ENCODE results near the gene SETD2.

DNA sequence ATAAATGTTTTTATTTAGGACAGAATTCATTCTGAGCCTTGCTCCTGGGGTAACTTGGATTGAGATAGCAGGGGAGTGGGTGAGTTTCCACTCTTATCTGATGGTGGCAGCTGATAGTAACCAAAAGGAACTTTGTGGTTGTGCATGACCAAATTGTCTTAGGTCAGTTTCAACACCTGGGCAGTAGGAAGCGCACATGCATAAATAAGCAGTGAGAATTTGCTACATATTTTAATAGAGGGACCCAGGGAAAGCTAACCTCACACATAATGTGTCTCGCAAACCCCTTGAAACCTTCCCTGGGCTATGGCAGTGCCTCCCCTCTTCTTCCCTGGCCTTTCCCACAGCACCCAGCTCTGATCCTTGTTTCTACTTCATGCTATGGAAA is 65.4 kb upstream of the XCR1 start:
- PRO-cap: no peak

DNA sequence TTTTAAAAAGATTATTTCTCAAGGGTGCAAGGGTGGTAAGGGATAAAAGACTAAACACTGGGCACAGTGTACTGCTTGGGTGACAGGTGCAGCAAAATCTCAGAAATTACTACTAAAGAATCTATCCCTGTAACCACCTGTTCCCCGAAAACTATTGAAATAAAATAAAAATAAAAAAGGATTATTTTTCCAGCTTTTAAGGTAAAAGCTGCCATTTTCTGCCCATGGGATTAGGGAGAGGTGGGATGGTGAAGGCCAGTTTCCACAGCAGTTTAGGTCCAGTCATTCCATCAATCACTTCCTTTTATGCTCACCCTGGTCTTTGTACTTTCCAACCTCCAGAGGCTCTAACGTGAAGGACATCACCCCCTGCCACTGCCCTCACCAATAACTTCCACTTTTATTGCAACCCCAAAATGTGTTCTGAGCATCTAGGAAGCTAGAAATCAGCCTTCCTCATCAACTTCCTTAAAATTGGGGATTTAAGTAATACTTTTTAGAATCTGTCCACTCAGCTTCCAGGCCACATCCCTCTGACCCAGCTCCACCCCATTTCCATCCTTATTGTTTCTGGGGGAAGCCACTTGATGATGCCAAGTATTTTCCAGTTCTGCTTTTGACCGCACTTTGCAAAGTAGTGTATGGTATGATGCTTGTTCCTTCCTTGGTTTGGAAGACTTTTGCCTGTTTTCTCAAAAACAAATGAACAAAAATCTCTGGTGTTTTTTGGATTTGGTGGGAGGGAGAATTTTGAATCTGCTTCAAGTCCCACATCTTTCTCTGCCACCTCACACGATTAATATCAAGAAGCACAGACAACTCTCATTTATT is 73.5 kb upstream of the XCR1 start:
- PRO-cap: no peak

DNA sequence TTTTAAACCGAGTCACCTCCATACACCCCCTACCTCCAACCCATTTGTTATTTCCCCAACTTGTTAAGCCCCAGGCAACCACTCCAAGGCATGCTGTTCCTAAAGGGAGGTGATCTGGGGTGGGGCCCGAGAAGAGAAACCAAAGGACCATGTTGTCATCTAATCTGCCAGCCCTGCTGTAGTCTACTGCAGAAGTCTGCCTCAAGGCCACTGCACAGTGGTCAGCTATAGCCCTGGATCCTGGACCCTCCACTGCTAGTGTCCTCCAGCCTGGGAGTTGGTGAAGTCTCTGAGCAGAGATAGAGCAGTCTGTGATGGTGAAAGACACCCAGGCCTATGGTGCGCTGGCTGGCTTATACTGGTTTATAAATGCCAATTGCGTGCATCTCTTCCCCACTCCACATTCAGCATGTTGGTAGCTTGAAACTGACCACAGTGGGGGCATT is 1.5 kb downstream of the CCR1 start:
- PRO-cap: no peak

DNA sequence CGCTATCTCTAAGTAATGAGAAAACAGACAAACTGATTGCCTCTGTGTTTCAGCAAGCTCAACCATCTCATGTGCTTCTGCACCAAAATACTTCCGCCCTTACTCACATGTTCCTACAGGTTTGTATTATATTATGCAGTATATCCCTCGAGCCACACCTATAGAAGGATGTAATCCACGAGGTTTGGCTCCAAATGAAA is 22.5 kb downstream of the CCRL2 start:
- PRO-cap: no peak

DNA sequence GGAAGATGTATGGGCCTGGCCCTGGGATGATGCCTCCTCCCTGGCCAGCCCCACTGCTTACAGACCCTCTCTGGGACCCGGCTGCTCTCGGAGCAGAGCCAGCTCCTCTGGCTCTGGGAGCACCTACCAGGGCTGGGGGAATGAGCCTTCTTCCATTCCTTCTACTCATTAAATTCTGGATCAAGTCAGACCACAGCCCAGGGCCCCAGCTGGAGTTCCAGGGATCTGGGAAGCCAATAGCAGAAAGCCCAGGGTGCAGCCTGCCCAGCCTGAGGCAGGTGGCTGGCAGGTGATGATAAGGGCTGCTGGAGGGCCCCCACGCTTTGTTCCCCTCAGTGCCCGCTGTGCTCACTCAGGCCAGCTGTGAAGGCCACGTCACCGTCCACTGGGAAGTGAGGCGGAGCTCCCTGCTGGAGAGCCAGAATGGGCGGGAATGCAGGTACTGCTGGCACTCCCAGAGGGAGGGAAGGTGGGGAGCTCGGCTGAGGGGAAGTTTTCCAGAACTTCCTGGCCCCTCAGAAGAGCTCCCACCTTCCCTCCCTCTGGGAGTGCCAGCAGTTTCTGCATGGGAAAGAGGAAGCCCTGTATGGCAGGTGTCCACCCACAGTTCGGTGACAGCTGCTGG is 12.8 kb upstream of the RTP3 start:
- PRO-cap: bidirectional peak, plus-strand start at position 451 of the sequence, minus-strand start at position 345 of the sequence

DNA sequence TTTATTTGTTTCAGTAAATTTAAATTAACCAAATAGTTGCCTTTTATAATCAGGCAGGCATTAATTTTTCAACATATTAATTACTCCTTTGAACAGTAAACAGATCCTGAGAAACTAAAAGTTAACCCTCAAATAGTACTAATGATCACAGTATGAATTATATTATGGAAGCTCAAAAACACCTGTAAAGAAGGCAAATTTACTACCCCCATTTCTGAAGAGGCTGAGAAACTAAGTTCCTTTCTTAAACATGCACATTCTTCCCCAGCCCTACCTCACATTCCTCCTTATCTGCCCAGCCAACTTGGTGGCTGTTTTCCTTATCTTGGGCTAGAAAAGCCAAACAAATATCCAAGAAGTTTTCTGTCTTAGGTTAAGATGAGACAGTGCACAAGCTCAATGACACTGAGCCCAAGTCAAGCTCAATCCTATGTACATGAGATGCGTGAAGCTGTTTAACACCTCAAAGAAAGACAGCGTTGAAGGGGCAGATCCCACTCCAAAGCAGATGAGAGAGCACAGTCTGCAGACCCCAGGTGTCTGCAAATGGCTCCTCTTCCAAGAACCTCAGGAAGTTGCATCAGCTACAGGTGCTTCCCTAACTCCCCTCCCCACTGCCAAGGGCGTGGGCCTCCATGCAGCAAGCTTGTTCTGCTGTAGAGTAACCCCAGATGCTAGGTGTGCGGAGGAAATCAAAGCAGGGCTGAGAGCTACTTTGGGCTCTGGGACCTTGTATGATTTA is 16.7 kb downstream of the LRRC2 start:
- PRO-cap: no peak

- PRO-cap: unidirectional peak, plus-strand start at chr3:46558620
These were observed 7.7 kb downstream of the LRRC2 start for GRCh38 chr3:46558101-46559137.

DNA sequence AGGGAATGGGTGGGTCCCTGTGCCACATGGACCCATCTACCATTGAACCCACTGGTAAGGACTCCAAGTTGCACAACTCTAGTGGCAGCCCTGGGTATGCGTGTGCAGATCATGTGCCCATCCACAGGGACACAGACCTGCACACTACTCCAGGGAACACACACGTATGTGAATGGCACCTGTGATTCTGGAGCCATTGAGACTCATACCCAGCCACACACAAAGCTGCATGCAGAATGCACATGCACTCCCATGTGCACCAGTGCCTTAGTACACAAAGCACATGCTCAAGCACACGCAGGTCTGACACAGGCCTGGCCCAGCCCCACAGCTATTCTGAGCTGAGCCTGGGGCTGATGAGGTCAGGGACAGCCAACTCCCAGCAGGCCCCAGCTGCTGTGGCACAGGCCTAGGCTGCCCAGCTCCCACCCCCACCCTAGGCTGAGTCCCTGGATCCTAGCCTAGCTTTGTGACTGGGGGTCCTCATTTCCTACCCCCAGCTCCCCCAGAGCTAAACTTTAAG is 2.7 kb upstream of the ALS2CL start:
- PRO-cap: no peak

DNA sequence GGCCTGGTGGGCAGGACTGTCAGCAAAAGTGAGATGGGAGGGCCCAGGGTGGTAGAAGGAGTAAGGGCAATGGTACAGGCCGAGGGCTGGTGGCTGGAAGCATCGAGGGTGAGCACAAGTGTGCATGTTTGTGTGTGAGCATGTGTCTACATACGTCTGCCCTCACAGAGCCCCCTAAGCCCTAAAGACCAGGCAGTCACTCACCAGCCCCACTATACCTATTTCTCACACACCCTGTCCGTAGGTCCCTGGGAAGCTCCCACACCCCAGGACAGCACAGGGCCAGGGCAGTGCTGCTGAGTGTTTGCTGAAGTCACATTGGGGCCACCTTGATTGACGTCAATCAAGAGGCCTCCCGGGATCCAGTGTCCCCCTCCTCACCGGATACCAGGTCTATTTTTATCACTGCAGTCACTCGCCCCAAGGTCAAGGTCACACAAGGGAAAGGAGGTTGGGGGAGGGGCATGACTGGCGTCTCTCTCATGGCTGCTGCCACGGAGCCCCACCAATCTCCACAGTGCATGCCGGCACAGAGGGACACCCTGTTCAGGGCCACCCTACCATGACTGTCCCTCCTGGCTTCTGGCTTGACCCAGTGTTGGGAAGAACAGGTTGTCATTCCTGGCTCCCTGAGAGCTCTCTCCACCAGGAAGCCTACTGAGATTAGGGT is 1.7 kb downstream of the MYL3 start:
- PRO-cap: no peak

- PRO-cap: no peak
These were observed 990 bp upstream of the MYL3 start for GRCh38 chr3:46864273-46864594.

DNA sequence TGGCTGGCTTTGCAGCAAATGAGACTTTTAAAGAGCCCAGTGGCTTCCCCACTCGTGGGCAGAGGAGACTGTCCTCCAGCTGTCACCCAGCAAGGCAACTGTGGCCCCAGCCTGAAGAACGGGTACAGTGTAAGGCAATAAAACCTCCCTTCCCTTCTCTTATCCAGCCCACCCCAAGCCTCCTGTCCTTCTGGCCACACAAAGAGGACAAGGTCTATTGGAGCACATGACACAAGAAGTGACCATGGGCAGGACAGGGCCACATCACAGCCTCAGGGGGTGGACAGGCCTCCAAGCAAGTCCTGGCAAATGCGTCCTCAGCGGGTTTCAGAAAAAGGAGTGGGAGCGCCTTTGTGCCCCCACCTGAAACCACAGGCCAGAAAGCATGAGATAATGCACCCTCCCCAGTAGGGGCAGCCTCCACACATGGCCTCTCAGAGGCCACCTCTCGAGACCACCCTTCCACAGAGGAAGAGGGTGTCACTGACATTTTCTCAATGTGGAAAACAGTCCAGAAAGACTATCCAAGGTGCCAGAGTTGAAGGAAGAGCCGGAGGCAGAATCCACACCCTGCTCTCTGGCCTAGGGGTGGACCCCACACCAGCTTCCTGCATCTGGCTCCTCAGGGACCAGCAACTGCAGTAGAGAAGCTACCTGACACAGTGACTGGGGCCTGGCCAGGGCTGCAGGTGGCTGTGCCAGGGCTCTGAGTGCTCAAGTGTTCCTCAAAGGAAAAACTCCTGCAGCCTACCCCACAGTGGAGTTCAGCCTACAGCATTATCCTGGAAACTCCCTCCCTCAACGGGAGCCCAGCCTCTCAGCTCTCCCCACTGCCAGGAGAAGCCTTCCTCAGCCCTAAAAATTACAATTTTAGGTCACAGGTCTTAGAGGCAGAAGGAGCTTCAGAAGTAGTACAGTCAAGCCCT is 43.9 kb downstream of the CCDC12 start:
- PRO-cap: no peak

- PRO-cap: no peak
These were observed 34.4 kb downstream of the CCDC12 start for GRCh38 chr3:46941871-46942800.

- PRO-cap: no peak
These were observed 29.2 kb downstream of the CCDC12 start for GRCh38 chr3:46947226-46947843.

- PRO-cap: no peak
These were observed 8.0 kb downstream of the CCDC12 start for GRCh38 chr3:46968333-46969184.

- PRO-cap: no peak
These were observed 9.7 kb downstream of the NBEAL2 start for GRCh38 chr3:46988705-46989940.

- PRO-cap: no peak
These were observed 23.4 kb downstream of the NBEAL2 start for GRCh38 chr3:47002869-47003284.

DNA sequence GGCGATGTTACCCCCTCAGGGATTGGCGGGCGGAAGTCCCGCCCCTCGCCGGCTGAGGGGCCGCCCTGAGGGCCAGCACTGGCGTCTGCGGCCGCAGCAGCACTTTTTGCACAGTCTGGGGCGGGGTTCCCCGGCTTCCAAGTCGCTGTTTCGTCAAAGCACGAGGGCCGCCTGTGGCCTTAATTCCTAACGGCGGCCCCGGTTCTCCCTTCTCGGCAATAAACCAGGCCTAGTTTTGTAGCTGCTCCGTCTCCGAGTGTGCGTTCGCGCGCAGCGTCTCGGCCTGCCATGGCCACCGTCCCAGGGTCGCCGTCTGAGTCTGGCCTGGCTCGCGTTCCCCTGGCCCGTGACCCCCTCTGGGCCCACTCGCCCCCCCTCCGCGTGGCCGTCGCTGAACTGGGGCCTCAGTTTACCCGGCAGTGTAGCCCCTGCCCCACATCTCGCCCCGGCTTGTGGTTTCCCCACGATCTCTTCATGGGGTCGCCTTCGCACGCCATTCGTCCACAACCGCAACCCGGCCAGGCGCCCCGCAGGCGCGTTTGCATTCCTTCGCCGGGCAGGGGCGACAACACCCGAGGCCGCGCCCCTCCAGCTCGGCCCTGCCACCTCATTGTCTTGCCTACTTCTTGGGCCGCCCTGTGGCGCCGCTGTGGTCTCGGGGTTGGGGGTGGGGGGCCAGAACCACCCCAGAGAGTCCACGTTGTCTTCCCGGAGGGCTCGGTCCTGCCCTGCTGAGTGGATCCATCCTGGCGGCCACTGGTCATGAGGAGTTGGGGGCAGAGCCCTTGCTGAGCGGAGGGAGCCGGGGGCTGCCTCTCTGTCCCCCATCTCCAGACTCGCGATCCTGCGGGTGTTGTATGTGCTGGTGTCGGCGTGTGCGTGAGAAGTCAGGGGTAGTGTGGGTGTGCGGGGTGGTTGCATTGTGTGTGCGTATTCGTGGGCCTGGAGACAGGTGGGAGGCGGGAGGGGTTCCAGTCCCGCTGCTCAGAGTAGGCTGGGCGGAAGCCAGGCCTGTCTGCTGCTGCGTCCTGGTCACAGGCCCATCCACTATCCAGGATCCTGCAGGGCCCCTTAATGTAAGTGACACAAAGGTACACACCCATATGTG is 30.4 kb downstream of the NBEAL2 start:
- PRO-cap: bidirectional peak, plus-strand start at position 102 of the sequence, minus-strand start outside the sequence; bidirectional peak, plus-strand start at position 261 of the sequence, minus-strand start at position 321 of the sequence; bidirectional peak, plus-strand start at position 610 of the sequence, minus-strand start at position 541 of the sequence

DNA sequence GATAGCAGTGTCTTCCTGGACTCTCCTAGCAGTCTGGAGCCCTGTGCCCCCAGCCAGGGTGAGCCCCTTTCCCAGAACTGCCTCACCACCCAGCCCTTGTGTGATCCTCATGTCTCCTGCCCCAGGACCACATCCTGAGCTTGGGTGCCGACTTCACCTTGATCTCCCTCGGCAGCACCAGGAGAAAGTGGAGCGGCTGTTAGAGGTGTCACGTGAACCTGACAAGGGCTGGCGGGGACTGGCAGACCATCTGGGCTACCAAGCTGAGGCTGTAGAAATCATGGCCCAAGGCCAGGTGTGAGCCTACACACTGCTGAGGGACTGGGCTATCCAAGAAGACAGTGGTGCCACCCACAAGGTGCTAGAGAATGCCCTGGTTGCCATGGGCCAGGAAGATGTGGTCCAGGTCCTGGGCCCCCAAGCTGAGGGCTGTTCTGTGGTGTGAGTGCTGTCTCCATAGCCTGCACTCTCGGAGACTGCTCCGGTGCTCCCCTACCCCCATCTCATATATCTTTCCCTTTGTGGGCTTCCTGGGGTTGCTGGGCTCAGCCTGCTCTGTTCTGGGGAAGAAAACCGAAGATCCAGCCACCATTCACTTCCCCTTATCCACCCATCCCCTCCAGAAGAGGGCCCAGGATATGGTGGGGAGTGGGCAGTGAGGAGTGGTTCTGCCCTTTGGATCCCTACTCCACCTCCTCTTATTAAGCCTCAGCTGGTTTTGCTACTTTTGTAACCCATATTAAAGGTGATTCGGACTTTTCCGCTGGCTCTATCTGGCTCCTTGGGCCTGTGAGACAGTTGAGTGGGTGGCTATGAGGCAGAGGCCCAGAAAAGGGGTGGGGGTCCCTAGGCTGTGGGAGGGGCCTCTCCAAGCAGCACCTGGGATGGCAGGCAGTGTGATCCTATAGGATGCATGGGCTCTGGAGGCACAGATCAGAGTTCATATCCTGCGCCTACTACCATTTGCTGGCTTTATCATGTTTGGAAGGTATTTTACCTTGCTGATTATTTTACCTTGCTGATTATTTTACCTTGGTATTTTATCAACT is 33.6 kb downstream of the NBEAL2 start:
- PRO-cap: no peak

- PRO-cap: no peak
These were observed 66.0 kb downstream of the SETD2 start for GRCh38 chr3:47097886-47098263.

GRCh38 chr3:47163497-47164557 is at the start of gene SETD2:
Gene SETD2 (minus strand): TSS chr3:47164113.
- PRO-cap: bidirectional peak, plus-strand start at chr3:47164216, minus-strand start at chr3:47164091; bidirectional peak, plus-strand start at chr3:47164494, minus-strand start at chr3:47164530

Measured in progenitor cell of endocrine pancreas (in vitro differentiated cells).